Thoracic aorta (tissue), 1 donor: ENCODE measurements around a stretch of chrX.

DNA sequence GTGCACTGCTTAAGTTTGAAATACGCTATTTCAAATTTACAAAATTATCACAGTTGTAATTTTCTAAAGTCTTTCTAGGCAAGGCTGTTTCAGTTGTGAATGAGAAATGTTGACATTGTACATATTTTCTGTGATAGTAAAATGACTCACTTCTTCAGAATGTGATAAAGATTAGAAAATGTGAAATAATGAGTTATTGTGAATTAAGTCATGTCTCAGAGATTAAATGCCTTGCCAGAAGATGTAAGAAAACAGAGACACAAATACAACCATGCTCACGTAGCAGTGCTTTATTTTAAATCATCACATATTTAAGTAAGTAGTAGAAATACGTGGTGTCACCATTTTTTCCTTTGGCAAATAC lies 763 bp downstream of the CLCN4 start:
- RAMPAGE, long total RNA = no peak

- RAMPAGE, long total RNA = no peak
Measured at GRCh38 chrX:10175414-10176009, 18.7 kb downstream of the CLCN4 start.

GRCh38 chrX:10176127-10176917 lies 19.5 kb downstream of the CLCN4 start:
- RAMPAGE, long total RNA = no peak

- RAMPAGE, long total RNA = no peak
Measured at GRCh38 chrX:10589559-10590119, 30.7 kb downstream of the MID1 start.

GRCh38 chrX:10755545-10756229 lies 135.3 kb upstream of the MID1 start:
- RAMPAGE, long total RNA = no peak

DNA sequence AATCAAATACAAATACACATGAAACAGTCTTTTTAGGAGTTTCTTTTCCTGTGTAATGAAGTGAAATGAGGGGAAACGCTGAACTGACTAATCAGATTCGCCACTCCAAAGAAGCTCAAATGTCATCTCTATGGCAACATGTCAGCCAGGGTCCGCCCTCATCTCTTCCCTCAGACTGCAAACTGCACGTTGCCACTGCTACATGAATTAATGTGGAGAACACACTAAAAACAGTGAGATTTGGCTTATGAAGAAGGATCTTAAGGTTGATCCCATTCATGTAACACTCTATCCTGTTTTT lies 149.6 kb upstream of the MID1 start:
- RAMPAGE, long total RNA = no peak

- RAMPAGE, long total RNA = no peak
Measured at GRCh38 chrX:12843853-12844341, 23.0 kb upstream of the TLR7 start.

DNA sequence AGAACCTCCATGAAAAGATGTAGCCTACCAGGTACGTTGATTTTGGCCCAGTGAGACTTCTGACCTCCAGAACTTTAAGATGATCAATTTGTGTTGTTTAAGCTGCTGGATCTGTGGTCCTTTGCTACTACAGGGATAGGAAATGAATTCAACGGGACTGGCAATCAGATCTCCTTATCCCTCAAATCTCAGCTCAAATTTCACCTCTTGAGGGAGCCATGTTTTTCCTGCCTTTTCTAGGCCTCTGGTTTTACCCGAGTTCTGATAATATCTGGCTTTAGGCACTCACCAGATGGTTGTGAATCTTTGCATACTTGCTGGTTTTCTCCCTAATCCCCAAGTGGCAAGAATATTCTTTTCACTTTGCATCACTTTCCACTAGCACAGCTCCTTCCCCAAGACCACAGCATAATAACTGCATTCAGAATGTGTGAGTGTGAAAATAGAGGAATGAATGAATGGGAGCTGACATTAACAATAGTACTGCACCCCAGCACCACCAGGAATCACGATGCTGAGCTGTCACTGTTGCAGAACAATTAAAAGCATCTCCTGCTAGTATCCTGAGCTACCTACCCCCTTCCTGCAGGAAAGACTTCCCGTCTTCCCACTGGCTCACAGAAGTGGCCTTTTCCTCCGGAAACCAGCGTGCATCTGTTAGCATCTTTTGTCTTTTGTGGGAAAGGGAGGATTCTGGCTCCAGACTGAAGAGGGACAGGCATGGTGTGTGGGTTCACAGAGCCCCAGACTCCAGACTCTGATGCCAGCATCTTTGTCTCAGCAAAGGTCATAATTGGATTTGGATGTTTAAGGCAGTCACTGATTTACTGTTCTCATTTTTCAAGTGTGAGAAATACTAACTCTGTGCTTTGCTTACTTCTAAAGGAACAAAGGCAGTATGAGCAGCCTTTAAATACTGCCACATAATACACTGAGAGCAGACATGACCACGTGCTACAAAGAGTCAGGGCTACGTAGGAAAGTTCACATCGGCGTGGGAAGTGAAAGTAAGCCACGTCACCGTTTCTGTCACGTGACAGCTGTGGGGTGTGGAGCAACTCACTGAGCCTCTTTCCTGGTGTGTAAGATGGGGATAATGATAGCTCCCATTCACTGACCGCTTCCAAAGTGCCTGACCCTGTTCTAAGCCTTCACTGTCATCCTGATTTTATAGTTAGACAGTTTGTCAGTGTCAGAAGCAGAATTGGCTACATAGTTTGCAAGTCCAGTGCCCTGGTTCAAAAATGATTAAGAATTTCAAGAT lies 25.2 kb upstream of the TMSB4X start:
- RAMPAGE, long total RNA = no peak

DNA sequence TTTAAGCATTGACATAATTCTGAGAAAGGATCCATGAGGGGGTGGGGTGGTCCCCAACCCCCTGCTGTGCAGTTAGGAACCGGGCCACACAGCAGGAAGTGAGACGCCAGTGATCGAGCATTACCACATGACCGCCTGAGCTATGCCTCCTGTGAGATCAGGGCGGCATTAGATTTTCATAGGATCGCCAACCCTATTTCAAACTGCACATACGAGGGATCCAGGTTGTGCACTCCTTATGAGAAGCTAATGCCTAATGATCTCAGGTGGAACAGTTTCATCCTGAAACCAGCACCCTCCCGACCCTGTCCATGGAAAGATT lies 7.2 kb upstream of the TMSB4X start:
- RAMPAGE, long total RNA = no peak

DNA sequence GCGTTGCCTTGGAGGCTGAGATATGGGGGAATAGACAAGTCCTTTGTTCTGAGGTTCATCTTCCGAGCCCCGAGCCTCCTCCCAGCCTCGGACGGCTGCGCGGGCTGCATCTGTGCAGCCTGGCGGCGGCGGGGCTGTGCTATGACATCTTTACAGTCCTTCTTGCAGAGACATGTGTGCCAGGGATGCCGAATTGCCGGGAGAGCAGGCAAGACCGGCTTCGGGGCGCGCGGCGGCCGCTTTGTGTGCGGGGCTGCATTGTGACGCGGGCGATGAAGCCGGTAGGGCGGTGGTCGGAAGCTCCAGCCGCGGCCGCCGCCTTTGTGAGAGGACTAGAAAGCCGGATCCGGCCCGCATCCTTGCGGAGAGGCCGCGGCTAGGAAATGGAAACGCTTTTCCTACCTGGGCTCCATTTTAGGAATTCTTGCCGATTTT lies 558 bp downstream of the TMSB4X start:
- RAMPAGE, long total RNA = no peak

DNA sequence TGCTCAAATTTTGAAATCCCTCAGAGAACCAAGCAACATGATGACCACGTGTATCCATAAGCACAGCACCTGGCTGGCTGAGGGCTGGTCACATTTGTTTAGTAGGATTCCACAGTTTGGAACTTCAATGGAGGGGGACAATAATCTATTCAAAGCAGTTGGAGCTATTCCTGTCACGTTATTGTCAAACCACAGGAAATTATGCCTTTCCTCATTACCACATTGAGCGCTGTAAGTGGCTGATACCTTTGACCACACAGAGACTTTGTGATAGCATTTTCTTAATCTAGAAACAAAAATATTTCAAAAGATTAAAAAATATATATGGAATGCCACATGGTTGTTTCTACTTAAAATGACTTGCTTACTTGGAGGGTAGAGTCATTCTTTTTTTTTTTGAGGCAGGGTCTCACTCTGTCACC lies 7.1 kb downstream of the TMSB4X start:
- RAMPAGE, long total RNA = no peak

DNA sequence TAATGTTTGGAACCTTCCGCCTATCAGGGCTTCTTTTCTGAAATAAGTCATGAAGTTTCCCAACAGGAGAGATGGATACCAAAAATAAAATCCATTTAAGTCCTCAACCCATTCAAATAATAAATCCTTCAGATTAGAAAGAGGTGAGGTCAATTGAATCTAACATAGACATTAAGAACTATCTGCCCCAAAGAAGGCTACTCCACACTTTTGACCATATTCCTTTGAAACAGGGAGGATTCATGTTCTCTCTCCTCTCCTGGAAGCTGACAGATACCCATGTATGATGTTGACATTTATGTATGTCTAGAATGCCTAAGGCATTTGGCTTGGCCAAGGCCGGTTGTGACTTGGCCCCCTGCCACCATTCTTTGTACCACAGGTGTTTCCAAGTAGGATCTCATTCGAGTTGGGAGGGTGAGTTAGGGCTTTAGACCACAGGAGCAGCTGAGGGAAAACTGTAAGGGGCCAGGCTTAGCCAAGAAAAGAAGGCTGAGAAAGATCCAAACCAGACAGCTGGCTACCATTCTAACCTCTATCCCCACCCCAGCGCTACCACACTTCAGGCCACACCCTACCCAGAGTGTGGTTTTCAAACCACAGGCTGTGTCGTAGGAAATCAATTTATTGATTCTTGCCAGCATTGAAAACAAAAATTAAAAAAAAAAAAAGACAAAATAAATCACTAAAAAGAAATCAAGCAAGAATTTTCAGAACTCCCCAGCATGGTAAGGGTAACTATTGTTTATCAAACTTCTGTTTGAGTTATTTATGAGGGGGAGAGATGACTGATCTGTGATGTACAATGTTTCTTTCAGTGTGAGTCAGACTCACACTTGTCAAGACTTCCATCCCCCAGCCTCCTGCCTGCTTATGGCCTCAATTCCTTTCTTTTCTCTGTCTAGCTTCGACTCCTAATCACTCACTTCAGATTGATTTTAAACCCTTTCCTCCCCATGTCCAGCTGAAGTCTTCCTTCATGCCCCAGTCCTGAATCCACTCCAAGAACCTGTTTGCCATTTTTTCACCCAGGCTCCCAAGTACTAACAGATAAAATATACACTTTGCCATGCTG lies 9.8 kb downstream of the TMSB4X start:
- RAMPAGE, long total RNA = no peak

GRCh38 chrX:13008183-13008830 lies 33.4 kb downstream of the TMSB4X start:
- RAMPAGE, long total RNA = no peak

GRCh38 chrX:13029752-13030899 lies 14.3 kb downstream of the FAM9C start:
- RAMPAGE, long total RNA = no peak

DNA sequence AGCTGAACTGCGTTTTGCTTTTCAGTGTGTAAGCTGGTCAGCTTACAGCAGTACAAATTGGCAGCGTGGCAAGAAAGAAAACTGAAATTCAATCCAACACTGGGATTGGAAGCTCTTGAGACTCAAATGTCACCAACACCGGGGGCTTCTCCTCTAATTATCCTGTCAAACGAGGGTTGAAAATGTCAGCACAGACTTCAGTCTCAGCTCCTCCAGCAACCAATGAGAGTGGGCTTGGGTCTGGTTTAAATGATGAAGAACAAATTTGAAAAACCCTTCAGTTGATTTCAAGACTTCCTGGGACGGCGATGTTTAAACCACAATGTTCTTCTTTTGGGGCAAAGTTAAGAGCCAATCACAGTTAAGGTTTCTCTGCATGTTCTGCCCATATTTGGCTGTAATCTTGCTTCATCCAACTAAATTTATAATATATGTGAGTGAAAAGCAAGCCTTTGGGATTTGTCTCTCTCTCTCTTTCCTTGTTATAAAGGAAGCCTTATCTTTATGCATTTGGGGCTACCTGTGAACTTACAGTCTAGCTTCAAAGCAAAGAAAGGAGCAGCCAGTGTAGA lies 46.6 kb upstream of the FAM9C start:
- RAMPAGE, long total RNA = no peak

DNA sequence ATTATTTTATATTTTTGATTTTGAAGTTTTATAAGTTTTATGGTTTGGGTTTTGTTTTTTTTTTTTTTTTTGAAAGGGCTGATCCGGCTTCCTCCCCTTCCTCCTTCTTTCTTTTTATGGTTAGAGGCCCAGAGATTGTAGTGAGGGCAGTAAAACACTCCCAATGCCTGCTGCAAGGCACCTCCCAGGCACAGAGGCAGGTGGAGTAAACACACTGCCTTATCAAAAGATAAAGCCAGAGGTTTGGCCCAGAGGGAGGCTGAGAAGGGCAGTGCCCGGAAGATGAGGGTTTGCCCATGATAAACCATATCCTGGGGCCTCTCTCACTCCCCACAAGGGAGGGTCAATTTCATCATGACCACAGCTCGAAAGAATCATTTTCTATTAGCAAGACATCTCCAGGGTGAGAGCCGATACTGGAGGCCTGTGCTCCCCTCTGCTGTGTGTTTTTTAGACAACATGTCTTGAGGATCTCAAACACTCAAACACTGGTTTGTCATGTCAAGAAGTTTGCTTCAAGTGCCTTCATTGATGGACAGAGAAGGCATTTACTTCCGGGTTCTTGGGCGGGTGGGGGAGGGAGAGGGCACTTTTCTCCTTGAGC lies 98.5 kb upstream of the FAM9C start:
- RAMPAGE, long total RNA = no peak

DNA sequence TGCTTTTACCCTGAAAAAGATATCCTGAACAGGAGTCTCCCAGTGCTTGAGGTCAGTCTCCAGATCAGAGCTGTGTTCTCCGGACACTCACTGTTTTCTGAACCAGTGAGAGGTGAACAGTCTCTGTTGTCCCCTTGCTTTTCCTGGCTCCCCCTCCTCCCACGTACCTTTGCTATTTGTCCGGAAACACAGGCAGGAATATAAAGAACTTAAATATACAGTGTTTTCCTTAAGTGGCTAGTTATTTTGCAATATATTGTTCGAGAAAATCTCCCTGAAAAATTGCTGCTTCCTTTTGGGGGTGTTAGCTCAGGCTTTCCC lies 116.5 kb downstream of the ATXN3L start:
- RAMPAGE, long total RNA = no peak

- RAMPAGE, long total RNA = no peak
Measured at GRCh38 chrX:13239342-13239678, 80.5 kb downstream of the ATXN3L start.

- RAMPAGE, long total RNA = no peak
Measured at GRCh38 chrX:13489482-13489926, 79.9 kb upstream of the EGFL6 start.

DNA sequence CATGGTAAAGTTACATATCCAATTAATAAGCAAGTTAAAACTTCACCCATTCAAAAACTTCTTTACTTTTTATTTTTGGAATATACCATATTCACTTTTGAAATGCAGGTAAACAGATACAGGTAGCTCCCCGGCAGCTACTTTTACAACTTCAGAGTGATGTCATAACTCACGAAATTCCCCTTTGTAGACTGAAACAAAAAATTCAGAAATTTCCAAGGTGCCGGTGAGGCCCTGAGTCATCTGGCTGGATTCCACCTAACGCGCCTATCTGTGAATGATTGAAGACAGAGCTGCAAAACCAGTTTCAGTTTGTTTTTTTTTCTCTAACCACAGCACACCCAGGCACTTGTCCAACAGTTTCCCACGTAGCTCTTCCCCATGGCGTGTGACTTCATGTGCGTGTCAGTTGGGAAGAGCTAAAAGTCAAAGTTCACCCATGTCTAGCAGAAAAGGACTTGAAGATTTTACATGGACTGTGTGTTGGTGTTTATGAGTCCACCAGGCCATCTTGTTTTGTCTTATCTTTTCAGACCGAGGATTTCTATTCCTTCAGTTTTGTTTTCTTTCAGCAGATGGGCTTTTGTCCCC lies 16.3 kb downstream of the TCEANC start:
- RAMPAGE, long total RNA = no peak